Psoas muscle (tissue), 2 donors: ENCODE measurements around a stretch of chr6.

DNA sequence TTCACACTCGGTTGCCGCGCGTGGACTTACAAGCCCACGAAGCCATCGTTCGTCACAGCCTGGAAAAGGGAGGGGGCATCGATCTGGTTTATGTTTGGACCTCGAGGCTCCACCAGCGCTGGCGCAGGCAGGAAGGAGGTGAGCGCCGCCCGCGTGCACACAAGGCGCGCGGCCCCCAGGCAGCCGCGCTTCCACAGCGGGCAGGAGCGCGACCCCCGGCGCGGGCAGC lies 4.4 kb upstream of the DLL1 start:
- PRO-cap, 2 experiments, result no peak in any of the 2 experiments

DNA sequence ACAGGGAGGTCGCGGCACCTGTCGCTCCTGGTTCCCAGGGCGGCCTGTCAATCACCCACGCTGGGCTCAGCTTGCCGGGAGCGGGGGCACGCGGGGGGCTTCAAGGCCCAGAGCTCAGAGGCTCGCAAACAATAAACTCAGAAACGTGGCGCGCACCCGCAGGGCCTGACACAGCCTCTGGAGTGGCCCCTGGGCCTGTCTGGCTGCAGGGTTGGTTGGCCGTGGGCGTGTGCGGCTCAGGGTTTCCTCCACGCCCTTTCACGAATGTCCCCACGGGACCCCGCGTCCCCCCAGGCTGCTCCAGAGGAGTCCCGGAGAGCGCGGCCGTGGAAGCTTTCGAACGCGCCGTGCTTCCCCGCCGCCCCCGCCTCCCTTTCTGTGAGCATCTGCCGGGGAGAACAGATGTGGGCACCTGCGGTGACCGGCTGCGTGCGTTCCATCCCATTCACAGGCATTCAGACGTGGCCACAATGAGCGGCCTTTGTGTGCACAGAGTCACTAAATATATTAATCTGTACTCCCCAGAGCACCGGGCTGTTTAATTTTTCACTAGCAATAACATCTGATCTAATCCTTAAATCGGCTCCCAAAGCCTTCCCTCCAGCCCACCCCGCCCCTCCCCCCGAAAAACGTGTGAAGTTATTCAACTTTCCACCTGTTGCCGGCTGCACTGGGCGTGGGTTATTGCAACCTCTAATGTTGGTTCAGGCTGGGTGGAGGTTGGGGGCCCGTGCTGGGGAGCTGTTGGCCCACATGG lies 6.3 kb upstream of the DLL1 start:
- PRO-cap, 2 experiments, result no peak in any of the 2 experiments

- PRO-cap, 2 experiments, result no peak in any of the 2 experiments
Observed at GRCh38 chr6:170307815-170308082, 1.2 kb downstream of the FAM120B start.

DNA sequence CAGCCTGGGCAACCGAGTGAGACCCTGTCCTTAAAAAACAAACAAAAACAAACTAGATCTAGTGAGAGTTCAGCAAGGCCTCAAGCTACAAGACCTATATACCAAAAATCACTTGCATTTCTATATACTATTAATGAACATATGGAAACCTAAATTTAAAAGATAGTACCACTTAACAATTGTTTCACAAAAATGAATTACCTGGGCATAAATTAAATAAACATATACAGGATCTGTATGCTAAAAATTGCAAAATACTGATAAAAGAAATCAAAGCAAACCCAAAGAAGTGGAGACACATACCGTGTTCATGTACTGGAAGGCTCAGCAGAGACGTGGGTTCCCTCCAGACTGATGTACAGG lies 75.8 kb downstream of the FAM120B start:
- PRO-cap, 2 experiments, result no peak in any of the 2 experiments

- PRO-cap, 2 experiments, result no peak in any of the 2 experiments
Observed at GRCh38 chr6:170612450-170612954, 28.1 kb upstream of the PDCD2 start.